Natural killer cell (primary cell): Measurements from ENCODE around the gene TBPL2.

GRCh38 chr14:55116151-55117080 lies 12.6 kb upstream of the LGALS3 start:
- PRO-cap, result no peak

- PRO-cap, result no peak
These were observed 1.4 kb upstream of the LGALS3 start for GRCh38 chr14:55127726-55127952.

- PRO-cap, result no peak
These were observed 8.4 kb downstream of the LGALS3 start for GRCh38 chr14:55137326-55137928.

- PRO-cap, result no peak
These were observed 19.4 kb downstream of the FBXO34 start for GRCh38 chr14:55290538-55291140.

GRCh38 chr14:55354332-55354821 lies 57.3 kb downstream of the ATG14 start:
- PRO-cap, result no peak

DNA sequence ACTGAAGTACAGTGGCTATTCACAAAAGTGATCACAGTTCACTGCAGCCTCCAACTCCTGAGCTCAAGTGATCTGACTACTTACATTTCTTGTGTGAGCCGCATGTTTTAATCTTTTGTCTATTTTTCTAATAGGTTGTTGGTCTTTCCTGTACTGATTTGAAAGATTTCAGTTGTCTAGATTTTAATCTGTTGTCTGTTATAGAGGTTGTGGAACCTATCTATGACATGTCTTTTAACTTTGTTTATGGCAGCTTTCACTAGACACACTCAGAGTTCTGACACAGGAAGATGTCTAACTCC lies 37.4 kb downstream of the ATG14 start:
- PRO-cap, result unidirectional peak, minus-strand start at position 82 of the sequence

DNA sequence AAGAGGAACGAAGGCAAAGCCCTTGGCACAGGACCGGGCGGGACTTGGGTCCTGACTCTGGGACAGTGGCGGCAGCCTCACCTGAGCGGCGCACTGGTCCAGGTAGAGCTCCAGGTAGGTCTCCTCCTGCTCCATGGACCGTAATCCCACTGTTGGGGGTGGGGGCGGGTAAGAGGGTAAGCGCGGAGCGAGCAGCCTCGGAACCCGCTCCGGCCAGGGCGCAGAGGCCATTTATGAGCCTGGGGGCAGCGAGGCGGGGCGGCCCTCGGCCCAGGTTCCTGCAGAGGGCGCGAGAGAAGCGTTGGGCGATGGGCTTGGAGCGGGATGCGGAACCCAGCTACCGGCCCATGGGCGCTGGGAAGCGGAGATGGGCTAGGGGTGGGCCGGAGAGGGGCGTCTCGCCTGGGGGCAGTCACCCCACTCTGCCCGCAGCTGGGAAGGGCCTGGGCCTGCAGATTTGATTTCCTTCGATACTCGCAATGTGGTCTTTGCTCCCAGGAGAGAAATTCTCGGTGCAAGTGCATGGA lies at the start of gene TBPL2:
Gene TBPL2, minus strand, starts transcription at position 302 of the 527 bp plus-strand sequence.
- PRO-cap, result no peak

DNA sequence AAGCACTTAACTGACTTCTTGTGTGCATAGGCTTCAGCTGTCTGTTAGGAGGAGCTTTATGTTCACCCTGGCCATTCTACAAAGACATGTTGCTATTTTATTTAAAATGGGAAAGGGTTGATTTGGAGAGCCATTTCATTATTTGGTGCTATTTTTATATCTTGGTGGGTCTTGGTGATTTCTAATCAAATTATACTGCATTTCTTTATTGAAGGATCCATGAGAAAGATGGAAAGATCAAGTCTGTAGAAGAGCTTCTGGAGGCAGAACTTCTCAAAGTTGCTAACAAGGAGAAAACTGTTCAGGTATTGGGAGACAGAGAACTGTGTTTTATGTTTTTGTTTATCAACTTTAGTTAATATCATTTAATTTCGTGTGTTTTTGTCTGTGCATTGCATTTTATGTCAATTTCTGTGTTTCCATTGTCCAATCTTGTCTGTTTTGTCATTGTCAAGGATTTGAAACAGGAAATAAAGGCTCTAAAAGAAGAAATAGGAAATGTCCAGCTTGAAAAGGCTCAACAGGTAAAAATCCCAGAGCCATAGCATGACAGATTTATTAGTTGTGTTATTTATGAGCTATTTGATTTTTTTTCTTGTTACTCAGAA lies 70.2 kb downstream of the KTN1 start:
- PRO-cap, result no peak

DNA sequence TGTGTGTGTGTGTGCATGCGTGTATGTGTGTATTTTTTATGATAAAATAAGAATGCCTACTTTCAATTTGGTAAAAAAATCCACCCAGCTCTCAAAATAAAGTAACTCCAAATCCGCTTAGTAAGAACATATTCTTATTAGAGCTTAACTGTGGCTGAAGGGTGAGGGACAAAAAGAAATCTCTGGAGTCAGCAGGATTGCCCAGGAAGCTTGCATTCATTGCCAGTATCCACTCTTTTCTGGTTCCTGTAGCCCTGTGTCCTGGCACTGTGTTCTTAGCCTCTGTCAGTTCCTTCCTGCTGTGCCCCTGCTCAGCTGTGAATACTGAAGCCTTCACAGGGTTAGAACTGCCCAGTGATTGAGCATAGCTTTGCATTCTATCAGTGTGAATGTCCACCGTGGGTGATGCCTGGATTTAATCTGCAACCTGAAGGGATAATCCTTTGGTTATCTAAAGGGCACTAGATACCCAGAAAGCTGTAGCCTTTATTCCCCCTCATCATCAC lies 266.9 kb upstream of the PELI2 start:
- PRO-cap, result no peak

DNA sequence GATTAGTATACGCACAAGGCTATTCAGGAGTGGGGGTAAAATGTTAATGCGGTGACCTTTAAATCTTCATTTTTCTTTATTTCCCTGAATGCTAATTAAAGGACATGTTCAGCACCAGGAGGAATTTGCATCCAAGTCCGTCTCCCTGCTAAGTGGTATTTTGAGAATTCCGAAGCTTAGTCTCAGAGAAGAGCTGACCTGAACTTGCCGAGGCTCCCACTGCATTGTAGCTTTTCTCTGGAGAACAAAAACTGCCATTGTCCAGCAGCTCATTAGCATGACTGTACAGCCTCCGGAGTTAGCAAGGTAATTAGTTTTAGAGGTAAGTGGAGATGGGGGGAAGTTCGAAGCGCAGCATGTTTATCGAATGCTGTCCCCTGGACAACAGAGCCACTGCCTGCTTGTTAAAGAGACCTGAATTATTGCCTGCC lies 160.3 kb upstream of the PELI2 start:
- PRO-cap, result no peak

DNA sequence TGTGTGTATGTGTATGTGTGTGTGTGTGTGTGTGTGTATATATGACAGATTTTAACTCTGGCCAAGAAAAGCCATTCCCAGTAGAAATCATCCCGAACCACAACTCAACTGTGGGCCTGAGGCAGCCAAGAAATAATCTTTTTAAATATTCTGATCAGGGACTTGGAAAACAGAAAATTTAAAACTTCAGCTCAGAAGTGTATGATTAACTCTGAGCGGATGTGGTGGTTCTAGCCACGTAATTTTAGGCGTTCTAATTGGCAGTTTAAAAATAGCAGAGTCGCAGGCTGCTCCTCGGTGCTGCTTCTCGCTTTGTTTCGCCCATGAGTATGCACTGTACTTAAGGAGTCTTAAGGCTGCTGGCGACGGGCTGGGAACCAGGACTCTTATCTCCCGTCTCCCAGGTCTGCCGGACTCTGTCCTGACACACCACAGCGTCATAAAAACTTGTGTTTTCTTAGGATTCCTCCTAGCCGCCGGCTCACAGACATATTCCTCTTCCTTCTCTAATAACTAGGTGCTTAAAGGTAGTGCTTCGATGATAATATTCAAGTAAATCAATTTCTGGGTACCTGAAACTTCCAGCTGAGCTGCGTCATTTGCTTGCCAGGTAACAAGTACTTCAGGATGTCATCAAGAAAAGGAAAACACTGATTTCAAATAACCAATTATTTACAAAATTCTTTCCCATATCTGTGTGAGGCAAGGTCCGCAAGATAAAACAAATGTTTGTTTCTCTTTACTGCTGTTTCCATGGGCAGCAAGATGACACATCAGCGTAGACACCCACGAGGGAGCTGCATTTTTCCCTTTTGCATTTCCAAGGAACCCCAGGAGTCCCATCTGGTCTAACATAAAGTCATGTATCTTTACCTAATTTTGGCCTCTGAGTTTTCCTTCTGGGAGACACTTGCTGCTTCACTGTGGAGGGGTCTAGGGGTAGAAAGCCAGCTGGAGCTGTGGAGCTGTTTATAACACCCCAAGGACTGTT lies 113.2 kb upstream of the PELI2 start:
- PRO-cap, result unidirectional peak, plus-strand start at position 334 of the sequence

DNA sequence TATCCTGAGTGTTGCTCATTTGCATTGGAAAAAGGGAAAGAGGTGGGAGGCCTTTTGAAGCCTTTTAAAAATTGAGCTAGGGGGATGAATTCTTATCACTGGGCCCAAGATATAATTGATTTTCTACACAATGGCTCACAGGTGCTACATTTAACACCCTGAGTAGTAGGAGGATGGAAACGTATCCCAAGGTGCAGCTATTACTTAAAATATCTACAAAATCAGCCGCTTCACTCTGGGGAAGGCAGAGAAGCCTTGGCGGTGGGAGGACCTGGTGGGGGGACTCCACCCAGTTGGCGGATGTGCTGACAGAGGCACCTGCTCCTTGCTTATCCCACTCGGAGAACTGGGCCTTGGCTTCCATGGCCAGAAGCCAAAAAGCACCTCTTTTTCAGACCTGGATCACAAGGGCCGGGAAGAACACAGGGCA lies 106.4 kb downstream of the OTX2 start:
- PRO-cap, result no peak

DNA sequence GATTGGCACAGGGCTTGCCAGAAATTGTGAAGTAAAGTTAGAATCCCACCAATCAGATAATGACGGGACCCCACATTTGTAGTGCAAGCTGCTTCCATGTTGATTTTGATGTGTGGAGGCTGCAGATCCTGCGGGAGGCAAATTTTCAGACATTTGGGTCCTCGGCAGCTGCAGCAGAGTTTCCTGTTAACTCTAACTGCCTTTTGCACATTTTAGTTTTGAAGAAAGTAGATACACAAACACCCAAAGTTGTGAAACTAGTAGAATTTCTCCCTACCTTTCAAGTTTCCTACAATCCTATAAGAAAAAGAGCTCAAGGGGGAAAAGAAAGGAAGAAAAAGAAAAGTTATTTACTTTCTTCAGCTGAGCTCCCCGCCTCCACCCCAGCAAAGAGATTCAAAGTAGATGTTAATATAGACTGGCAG lies 3.8 kb downstream of the OTX2 start:
- PRO-cap, result no peak

DNA sequence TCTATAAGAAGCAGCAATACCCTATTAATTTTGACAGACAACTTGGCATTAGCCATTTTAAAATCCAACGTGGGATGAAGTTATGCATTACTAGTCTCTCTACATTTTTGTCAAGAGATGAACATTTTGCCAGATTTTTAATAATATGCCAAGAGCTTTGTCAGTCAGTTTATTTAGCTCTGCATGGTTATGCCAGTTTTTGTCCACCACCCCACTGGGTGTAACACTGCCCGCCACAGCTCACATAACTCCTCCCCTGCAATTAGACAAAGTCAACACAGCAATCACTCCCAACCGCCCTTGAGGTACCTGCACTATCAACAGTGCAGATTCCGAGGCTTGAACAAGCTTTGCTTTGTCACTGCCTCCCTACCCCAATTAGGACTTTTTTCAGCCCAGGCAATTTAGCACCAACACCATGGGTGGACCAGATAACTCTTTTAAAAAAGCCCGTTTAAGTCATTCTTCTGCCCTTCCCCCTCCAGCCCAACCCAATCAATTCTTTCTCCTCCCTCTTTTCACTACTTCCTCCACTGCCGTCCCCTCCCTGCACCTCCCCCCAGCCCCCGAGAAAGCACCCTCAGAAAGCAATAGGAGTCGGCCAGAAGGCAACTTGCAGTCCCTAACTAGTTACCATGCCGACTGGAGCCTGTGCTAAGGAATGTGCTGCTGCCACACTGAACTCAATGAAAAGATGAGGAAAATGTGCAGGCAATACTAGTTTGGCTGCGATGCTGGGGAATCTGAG lies 45.6 kb upstream of the OTX2 start:
- PRO-cap, result no peak

- PRO-cap, result no peak
These were observed 182.0 kb upstream of the OTX2 start for GRCh38 chr14:56992351-56992698.

GRCh38 chr14:57057736-57058176 lies 210.9 kb downstream of the EXOC5 start:
- PRO-cap, result no peak

DNA sequence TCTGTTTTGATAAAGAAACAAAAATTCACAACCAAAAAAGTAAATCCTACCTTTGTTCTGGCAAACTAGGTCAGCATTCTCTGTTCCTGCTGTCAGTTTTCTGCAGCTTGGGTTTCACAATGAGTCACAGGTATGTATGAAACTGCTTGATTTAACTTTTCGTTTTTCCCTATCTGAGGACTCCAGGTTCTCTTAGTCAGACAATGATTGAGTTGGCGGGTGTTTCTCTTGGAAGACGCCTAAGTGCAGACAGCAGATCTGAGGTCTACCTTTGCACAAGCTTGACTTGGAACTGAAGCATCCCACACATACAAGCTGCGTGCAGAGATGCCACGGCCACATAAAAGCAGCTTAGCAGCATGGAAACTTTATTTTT lies 208.1 kb downstream of the EXOC5 start:
- PRO-cap, result no peak

DNA sequence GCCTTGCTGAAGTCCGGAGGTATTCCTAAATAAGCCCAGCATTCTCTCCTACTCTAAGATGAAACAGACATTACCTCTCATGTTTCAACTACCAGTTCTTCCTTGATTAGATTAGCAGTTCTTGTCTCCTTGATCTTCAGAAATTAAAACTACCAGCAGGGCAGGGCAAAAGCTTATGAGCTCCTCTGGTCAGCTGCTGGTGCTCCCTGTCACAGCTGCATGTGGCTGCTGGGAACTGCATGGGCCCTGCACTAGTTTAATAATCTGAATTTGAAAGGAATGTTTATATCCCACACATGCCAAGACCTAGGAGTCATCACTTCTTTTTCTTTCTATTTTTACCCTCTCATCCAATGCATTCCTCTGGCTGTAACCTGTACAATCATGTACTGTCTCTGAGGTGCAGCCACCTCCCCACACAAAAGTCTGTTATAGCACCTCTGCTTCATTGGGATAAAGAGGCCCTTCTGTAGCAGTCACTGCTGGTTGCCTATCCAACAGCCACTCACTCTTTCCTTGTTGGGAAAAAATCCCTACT lies 73.9 kb downstream of the ARMH4 start:
- PRO-cap, result no peak

DNA sequence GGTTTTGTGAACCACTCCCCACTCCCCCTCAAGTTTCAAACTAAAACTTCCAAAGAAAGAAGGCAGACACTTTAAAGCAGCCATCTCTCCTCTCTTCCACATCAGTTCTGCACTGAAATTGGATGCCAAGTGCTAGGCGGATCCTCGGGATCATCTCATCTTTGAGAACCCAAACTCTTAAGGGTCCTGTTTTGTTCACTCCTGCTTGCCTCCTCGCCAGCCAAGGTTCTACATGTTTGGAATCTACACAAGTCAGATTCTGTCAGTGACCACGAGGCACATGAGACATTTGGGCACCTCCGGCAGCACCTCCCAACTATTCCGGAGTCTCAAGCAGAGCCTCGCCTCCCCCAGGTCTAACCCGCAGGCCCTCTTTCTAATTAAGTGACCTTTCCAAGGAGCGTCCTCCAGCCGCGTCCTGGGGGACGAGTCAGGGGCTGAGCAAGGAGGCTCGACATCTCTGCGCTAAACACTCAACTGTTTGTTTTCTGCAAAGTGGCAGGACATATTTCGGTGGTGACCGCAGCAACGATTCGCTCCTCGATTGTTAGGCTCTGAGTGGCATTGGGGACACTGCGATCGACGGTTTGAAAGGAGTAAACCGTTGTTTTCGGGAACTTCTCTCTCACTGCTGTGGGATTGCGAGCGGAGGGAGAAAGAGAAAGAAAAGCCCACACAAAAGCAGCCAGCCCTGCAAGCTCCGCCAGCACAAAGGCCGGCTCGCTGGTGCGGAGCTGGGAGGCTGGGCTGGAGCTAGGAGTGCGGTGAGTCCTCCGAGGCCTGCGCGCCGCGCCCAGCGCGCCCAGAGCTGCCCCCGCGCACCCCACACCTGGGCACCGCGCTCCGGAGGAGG lies 724 bp downstream of the ARMH4 start:
- PRO-cap, result no peak

DNA sequence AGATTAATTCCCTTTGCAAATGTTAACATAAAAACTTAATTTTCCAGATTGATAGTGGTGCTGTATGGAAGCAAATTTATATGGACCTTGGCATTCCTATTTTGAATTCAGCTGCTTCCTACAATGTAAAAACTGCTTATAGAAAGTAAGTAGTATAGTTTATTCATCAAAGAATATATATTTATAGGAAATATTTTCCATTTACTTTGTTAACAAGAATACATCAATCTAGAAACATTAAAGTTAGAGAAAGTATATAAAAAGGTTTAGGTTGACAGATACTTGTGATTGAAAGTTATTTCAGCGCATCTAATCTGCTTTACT lies 48.6 kb downstream of the ARID4A start:
- PRO-cap, result no peak